Measurements from ENCODE around the genes SYCP2 and FAM217B.

GRCh38 chr20:58722290-58722525, 29.6 kb downstream of the NPEPL1 start:
- PRO-cap: unidirectional peak, plus-strand start at chr20:58722463
- RAMPAGE, long total RNA, 5 experiments: no peak in any of the 5 experiments
- RRBS: no CpG with 5 or more reads among the region's 6 CpGs

DNA sequence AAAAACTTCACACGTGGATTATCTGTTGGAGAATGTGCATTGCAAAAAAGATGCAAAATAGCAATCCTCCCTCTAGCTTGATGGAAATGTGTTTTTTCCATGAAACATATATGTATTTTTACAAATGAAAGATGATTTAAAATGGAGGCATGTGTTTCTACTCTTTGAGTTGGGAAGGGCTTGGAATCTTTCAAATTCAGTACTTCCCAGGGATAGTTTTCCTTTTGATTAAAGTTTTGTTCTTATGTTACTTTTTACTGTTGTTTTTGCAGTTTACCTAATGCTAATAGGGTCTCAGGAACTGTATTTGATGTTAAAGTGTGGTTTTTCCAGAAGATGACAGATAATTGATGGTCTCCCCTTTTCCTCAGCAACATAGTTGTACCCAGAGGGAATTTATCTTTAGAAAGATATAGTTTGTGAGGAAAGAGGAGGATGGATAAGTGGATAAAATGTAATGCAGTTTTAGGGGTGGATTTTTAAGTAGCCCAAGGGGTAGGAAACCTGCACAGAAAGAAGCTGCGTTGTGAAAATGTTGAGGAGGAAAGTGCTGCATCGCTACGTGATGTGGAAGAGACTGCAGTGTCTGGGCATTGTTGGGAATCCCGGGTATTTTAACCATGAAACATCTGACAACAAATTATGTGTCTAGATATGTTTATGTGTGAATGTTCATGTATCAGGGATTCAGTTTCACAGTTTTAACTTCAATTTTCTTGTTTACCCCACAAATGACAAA, 3.5 kb downstream of the GNAS start:
- PRO-cap: no peak
- RAMPAGE, long total RNA, 5 experiments: start-site peak on the plus strand in 1 of 5 experiments, centred at position 330 of the sequence, 32 reads per replicate
- RRBS: no CpG with 5 or more reads among the region's 5 CpGs

DNA sequence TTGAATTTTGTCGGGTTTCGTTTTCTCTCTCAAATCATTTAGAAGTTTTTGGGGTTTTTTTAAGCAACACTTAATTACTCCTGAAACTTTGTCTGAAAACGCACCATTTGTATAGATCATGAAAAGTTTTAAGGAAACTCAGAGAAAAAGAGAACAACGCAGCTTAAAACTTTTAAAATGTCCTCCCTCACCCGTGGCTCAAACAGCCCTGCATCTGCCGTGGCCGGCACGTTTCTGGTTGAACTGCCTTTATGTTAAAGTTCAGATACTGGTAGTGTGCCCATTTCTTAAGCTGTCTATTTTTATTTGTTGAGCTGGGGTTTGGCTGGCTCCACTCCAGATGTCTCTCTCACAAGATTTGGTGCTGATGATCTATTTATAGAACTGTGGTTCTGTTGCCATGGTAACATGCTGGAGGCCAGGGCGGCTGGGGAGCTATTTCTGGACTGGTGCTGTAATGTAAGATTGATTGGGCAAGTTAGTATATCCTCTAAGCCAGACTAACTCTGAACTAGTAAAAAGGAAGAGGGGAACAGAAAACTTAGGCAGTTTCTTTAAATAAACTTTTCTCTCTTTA, 16.5 kb downstream of the GNAS start:
- PRO-cap: bidirectional peak, plus-strand start at position 514 of the sequence, minus-strand start at position 351 of the sequence
- RAMPAGE, long total RNA, 5 experiments: no peak in any of the 5 experiments
- RRBS: no CpG with 5 or more reads among the region's 9 CpGs

DNA sequence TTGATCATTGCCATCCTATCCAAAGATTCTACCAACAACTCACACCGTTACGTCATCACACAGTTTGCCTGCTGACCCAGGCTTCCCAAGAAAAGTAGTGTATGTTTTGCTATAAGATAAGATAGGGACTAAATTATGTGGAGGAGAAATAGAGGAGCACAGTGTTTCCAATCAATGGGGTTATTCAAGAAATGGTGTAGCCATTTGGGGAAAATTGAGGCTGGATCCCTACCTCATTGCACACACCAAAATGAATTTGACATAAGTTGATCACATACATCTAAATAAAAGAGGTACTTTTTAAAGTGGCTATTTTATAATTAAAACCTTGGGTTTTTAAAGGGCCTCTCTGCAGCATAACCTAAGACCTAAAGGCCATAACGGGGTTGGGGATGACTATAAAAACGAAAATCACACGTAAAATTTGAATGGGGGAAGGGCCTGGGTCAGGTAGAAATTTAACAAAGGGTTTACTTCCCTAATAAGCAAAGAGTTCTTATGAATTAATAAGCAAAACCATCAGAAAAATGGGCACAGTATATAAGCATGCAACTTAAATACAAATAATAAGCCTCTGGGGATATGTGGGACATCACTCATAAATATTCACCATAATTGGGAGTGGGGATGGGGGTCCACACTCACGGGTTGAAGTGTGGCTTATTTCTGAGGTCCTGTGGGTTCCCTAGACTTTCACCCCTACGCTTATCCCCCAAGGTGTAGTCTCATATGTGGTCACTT, 20.4 kb downstream of the GNAS start:
- PRO-cap: no peak
- RAMPAGE, long total RNA, 5 experiments: no peak in any of the 5 experiments
- RRBS: no CpG with 5 or more reads among the region's 7 CpGs

- PRO-cap: no peak
- RAMPAGE, long total RNA, 5 experiments: no peak in any of the 5 experiments
- RRBS: no CpG with 5 or more reads among the region's 3 CpGs
These were observed 1.9 kb downstream of the ZNF831 start for GRCh38 chr20:59165483-59165972.

- PRO-cap: no peak
- RAMPAGE, long total RNA, 5 experiments: no peak in any of the 5 experiments
- RRBS: 78% methylated on average over 1 of the region's 12 CpGs
These were observed 32.0 kb downstream of the ZNF831 start for GRCh38 chr20:59195512-59196056.

- PRO-cap: no peak
- RAMPAGE, long total RNA, 5 experiments: no peak in any of the 5 experiments
These were observed 70.7 kb downstream of the PHACTR3 start for GRCh38 chr20:59675008-59675409.

DNA sequence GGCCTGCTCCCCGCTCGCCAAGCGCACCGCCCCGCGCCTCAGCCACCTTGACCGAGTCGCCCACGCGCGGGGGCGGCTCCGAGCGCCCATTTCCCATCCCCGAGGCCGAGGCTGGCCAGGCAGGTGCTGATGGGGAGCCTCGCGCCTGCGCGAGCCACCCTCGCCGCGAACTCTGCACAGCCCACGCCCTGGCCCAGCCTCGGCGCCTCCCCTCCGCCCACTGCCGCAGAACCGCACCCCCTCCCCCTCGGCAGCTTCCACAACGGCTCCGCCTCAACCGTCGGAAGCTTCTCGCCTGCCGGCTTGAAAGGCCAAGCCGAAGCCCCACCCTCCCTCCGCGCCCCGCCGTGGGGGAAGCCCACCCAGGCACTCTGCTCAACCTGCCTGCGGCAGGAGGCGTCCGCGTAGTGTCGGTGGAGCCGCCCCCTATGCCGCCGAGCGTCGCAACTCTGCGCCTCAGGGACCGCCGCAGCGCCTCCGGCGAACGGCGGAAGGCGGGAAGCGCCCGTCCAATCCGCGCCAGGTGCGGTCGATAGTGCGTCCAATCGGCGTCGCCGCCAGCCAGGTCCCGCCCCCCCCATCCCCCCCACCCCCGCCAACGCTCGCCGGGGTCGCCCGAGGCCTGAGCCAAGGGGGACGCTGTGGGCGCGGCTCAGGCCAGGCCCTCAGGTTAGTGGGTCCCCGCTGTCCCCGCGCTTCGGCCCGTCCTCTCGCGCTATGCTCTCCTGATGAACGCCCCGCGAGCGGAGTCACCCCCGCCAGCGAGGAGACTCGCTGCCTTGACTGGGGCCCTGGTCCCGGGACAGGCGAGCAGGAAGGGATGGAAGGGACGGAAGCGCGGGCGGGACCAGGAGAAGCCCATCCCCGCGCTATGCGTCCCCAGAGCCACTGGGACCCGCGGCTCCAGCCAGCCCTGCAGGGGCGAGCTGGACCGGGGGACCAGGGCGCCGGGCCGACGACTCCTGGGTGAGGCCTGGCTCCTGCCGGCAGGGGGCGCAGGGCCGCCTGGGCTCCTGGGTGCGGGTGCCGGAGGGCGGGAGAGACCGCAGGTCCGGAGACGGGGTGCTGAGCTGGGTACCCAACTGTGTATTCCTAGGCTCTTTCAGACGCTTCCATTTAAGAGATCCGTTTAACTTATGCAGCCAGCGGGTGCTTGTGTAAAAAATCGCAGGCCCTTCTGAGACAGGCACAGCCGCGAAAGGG, at the start of gene SYCP2:
SYCP2 (minus strand) TSS at position 453 of the 1,203 bp plus-strand sequence.
- PRO-cap: bidirectional peak, plus-strand start at position 618 of the sequence, minus-strand start at position 445 of the sequence; bidirectional peak, plus-strand start at position 1,048 of the sequence, minus-strand start at position 964 of the sequence
- RAMPAGE, long total RNA, 5 experiments: start-site peak on the minus strand in 4 of 5 experiments, centred at positions 452 to 468 of the sequence, 7 to 121 reads per replicate
- RRBS: 24% methylated on average over 14 of the region's 127 CpGs

- PRO-cap: no peak
- RAMPAGE, long total RNA, 5 experiments: start-site peak on the minus strand in 1 of 5 experiments, at chr20:59938397-59938553 at its widest, 7 reads per replicate
- RRBS: no CpG with 5 or more reads among the region's 2 CpGs
These were observed 2.0 kb downstream of the PPP1R3D start for GRCh38 chr20:59938093-59938583.

DNA sequence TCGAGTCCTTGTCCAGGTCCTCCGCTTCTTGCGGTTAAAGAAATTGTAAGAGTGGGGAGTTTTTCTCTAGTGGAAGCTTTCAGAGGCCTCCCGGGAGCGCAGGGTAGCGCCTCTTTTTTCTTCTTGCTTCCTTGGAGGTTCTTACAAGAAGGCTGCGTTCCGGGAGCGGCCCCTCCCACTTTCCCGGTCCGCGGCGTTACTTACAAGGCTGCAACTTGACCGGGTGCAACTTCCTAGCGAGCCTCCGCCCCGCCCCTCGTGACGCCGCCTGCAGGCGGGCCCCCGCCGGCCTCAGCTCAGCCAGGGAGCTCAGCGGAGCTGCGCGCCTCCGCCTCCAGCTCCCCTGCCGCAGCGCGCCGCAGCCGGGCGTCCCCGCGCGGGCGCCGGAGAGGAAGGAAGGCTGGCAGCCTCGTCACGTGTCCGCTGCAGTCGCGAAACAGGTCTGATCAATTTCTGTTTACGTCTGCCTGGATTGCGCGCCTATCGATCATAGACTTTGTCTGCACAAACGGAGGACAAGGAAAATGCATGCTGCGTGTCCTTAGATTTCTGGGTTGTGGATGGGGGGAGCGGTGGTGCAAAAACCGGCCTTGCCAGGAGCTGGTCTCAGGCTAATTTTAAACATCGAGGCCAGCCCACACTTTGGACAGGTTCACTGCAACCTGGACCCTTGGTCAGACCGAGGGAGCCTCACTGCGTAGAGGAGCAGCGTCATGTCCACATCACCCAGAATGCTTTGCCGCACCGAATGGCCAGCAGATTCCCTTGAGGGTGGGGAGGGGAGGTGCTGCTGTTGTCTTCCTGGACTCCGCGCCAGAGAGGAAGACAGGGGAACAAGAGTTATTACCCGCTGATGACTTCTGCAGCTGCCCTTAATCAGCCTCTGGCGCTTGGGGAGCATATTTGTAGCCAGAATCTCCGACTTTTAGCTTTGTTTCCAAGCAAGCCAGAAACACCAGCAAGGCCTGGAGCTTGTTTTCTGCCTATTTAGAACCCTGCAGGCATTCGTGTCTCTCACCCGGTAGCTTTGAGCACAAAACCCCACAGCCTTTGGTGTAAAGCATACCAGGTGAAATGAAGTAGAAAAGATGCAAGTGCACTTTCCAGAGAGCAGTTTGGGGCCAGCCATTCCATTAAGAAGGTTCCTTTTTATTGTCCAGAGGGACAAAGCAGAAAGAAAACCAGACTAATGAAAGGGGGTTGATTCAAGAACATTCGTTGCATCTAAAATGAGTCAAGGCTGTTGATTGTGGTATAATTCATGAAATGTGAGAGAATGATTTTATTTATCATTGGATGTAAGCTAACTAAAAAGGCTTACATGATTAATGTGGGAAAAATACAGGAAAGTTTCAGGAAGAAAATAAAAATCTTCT, at the start of gene FAM217B:
FAM217B (plus strand) TSS at position 294 of the 1,376 bp plus-strand sequence.
- PRO-cap: bidirectional peak, plus-strand start at position 337 of the sequence, minus-strand start at position 198 of the sequence; bidirectional peak, plus-strand start at position 758 of the sequence, minus-strand start at position 733 of the sequence
- RAMPAGE, long total RNA, 5 experiments: start-site peak on the plus strand in 3 of 5 experiments, centred at positions 318 to 340 of the sequence, 38 to 43 reads per replicate; start-site peak on the minus strand in 1 of 5 experiments, centred at position 182 of the sequence, 6 reads per replicate
- RRBS: 1% methylated on average over 22 of the region's 65 CpGs

GRCh38 chr20:59945201-59945786, 5.1 kb downstream of the FAM217B start:
- PRO-cap: no peak
- RAMPAGE, long total RNA, 5 experiments: start-site peak on the plus strand in 1 of 5 experiments, at chr20:59945228-59945470 at its widest, 6 reads per replicate
- RRBS: no CpG with 5 or more reads among the region's 3 CpGs

DNA sequence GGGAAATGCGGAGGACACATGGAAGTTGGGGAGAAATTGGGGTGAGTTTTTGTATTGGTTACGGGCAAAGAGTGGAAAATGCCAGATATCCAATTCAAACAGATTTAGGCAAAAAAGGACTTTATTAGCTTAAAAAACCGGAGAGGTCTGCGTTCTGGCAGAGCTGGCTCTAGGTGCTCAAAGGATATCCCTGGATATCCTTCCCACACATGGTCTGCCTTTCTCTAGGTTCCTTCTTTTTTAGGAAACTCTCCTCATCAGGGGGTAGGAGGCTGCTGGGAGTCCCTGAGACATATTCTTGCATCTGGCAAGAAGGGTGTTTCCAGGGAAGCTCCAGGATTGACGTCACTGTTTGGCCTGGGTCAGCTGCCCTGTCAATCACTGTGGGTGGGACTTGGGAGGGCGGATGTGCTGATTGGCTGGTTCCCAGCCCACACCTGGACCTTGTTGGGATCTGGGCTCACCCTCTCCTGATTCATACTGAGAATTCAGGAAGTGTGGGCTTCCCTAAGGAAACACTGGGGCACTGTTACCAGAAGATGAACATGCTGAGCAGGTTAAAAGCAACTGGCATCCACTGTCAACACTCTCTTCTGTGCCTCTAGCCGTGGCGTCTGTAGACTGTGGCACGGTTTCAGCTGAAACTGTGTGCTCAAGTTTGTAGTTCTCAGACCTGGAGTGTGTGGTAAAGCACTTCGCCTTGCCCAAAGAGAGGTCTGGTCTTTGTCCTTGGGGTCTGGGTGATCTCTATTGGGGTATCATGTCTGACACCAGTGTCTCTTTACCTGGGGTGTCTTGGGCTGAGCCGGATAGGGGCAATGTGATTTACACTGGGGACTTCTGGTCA, 36.4 kb downstream of the CDH26 start:
- PRO-cap: no peak
- RAMPAGE, long total RNA, 5 experiments: no peak in any of the 5 experiments
- RRBS: no CpG with 5 or more reads among the region's 11 CpGs

DNA sequence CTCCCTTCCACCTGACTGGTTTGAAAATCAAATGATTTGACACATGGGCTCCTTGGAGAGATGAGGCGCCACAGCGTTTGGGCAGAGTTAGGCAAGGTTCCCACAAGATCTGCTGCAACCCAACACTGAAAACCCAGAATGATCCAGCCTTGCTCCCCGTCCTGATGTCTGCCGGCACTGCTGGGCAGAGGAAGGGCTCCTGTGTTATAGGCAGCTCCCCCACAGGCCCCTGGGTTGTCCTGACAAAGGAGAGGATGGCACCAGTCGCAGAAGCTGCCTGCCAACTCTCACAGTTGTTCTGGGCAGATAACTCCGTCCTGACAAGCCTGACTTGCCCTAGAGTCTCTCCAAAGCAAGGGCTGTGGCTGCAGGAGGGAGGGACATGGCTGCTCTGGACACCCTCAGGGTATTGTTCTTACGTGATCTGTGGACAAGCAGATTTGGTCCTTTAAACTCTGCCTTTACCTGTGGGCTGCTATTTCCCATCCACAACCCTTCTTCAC, 243.8 kb downstream of the CDH26 start:
- PRO-cap: unidirectional peak, minus-strand start at position 169 of the sequence
- RAMPAGE, long total RNA, 5 experiments: no peak in any of the 5 experiments
- RRBS: no CpG with 5 or more reads among the region's 7 CpGs

DNA sequence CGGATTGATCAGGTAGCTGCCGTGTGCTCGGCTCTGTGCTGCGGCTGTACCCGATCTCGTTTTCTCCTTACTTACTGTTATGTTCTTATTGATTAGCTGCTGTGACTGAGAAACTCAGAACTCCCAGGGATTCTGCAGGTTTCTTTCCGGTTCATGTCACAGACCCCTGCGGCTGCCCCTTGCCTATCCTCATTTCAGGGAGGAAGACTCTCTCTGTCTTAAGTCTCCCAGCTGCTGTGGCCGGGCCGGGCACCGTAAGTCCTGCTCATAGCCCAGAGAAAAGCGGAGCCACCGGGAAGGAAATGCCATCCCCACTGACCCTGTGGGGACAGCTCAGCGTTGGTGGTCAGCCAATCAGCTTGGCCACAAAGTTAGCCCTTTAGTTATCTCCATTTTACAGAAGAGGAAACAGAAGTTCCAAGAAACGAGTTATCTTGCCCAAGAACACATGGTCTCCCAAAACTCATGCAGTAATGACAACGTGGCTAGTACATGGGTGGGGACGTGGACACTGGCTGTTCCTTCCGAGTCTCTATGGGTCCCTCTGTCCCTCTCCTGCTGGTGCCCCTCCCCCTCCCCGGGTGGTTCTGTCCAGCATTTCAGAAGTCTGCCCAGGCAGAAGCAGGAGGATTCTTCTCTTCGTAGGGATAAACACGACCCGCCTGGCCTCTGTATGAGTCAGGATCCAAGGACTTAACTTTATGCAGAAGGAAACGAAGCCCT, 273.7 kb downstream of the CDH4 start:
- PRO-cap: no peak
- RAMPAGE, long total RNA, 5 experiments: no peak in any of the 5 experiments
- RRBS: 63% methylated on average over 5 of the region's 23 CpGs

- PRO-cap: no peak
- RAMPAGE, long total RNA, 5 experiments: no peak in any of the 5 experiments
- RRBS: no CpG with 5 or more reads among the region's 6 CpGs
These were observed 396.5 kb downstream of the CDH4 start for GRCh38 chr20:61648576-61648904.

- PRO-cap: no peak
- RAMPAGE, long total RNA, 5 experiments: start-site peak on the minus strand in 1 of 5 experiments, at chr20:62031908-62032117 at its widest, 12 reads per replicate
- RRBS: 95% methylated on average over 5 of the region's 17 CpGs
These were observed 33.8 kb downstream of the TAF4 start for GRCh38 chr20:62031754-62032315.

DNA sequence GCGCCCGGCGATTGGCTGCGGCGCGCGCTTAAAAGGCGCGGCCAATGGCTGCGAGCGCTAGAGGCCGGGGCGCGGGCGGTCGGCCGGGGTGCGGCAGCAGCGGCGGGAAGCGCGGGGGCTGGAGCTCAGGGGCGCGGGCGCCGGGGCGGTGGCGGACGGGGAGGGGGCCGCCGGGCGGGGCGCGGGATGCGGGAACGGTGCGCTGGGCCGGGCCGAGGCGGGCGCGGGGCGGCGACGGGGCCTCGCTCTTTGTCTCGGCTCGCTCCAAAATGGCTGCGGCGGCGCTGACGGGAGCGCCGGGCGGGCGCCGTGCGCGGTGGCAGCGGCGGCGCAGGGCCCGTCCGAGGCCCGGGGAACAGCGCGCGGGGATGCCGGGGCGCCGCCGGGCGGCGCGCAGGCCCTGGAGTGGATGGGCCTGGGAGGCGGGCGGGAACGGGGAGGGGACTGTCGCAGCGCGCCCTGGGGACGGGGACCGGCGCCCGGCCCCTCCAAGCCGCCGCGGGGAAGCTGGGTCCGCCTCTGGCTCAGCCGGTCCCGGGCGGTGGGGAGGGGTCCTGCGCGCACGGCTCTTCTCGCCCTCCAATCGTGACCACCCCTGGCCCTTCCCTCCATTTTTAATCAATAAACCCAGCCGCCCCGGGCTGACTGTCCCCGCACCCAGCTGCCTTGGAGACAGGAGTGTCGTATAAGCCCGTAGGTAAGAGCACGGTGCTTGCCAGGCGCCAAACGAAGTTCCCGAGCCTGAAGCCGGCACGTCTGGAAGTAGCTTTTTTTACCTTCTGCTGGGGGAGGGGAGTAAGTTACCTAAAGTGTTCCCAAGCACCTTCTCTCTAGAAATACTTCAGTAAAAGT, 540 bp upstream of the TAF4 start:
- PRO-cap: bidirectional peak, plus-strand start at position 60 of the sequence, minus-strand start outside the sequence; unidirectional peak, plus-strand start at position 267 of the sequence; bidirectional peak, plus-strand start at position 491 of the sequence, minus-strand start at position 500 of the sequence; bidirectional peak, plus-strand start at position 725 of the sequence, minus-strand start at position 674 of the sequence
- RAMPAGE, long total RNA, 5 experiments: no peak in any of the 5 experiments
- RRBS: 2% methylated on average over 76 of the region's 108 CpGs

GRCh38 chr20:62069459-62070335, 4.0 kb upstream of the TAF4 start:
- PRO-cap: no peak
- RAMPAGE, long total RNA, 5 experiments: no peak in any of the 5 experiments
- RRBS: no CpG with 5 or more reads among the region's 16 CpGs

GRCh38 chr20:62126151-62126841, 4.0 kb downstream of the LSM14B start:
- PRO-cap: no peak
- RAMPAGE, long total RNA, 5 experiments: start-site peak on the plus strand in 1 of 5 experiments, at chr20:62126330-62126433 at its widest, 11 reads per replicate
- RRBS: no CpG with 5 or more reads among the region's 25 CpGs

GRCh38 chr20:62143998-62144144, 302 bp downstream of the SS18L1 start:
- PRO-cap: no peak
- RAMPAGE, long total RNA, 5 experiments: no peak in any of the 5 experiments
- RRBS: 2% methylated on average over 21 of the region's 25 CpGs